Left cardiac atrium (tissue), 1 donor: ENCODE measurements around a stretch of chr10.

- PRO-cap: no peak
Observed at GRCh38 chr10:132410704-132411022, 13.7 kb downstream of the PWWP2B start.

GRCh38 chr10:132459440-132460217, 62.6 kb downstream of the PWWP2B start:
- PRO-cap: no peak

DNA sequence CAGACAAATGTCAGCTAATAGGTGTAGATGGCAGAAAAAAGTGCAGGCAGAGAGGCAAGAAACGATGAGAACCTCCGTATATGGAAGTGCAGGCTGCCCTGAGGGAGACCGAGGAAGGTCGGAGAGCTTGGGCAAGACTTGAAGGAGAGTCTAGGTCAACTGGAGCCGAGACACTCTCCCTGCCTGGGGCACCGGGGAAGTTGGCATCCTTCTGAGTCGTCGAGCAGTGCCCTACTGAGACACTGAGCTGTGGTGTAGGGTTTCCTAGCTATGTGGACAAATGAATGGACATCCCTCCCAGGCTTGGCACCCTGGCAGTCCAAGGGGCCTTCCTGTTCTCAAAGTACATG, 57.3 kb upstream of the INPP5A start:
- PRO-cap: no peak

DNA sequence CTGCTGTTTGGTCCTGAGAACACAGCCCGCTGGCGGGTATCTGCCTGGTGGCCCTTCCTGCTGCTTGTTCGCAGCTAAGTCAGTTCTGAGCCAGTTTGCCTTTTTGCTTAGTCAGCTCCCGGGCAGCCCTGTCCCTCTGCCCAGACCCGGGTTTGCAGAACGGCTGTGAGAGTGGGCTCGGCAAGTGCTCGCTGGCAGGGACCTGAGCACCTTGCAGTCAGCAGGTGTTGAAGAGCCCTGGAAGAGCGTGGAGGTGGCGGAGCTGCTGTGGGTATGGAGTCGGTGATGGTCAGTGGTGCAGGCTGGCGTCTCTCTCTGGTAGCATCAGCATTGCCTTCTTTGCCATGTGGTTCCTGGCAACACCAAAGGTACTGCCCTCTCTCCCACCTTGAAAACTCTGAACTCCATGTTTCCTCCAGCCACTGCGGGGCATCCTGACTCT, 4.6 kb downstream of the INPP5A start:
- PRO-cap: no peak

DNA sequence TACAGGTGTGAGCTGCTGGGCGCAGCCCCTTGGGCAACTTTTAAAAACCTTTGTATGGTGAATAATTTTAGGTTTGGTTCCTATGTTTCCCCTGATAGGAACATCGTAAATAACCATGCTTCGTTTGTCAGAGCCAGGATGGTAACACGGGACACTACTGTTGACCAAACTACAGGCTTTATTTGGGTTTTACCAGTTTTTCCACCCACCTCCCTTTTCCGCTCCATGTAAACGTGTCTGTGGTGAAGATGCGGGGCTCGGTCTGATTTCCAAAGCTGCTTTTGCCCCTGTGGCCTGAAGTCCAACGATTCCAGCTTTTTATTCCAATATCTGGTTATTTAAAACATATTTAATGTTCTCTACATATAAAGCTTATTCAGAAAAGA, 29.8 kb downstream of the INPP5A start:
- PRO-cap: no peak

DNA sequence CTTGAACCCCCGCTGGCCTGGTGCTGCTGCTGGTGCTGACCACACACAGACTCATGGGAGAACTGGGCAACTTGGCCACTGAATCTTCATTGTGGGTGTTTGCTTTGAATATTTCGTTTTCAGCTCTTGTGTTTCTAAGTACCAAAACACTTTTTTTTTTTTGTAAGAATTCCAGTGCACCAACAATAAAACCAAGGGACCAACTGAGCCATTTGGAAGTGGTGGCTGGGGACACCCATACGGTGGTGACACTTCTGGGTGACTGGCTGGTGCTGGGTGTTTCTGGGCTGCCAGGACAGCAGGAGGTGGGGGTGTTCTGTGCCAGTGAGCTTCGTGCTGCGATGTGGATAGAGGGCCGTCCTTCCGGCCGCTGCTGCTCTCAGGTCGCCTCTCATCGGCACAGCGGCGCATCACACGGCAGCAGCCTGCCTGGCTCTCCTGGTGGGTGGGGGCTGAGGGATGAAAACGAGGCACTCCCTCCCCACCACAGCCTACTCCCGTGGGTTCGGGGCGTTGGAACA, 33.0 kb downstream of the INPP5A start:
- PRO-cap: no peak

- PRO-cap: no peak
Observed at GRCh38 chr10:132572334-132572688, 34.7 kb downstream of the INPP5A start.

- PRO-cap: no peak
Observed at GRCh38 chr10:132599264-132599754, 61.7 kb downstream of the INPP5A start.

GRCh38 chr10:132628061-132628751, 90.6 kb downstream of the INPP5A start:
- PRO-cap: no peak

GRCh38 chr10:132629090-132629653, 91.6 kb downstream of the INPP5A start:
- PRO-cap: no peak

DNA sequence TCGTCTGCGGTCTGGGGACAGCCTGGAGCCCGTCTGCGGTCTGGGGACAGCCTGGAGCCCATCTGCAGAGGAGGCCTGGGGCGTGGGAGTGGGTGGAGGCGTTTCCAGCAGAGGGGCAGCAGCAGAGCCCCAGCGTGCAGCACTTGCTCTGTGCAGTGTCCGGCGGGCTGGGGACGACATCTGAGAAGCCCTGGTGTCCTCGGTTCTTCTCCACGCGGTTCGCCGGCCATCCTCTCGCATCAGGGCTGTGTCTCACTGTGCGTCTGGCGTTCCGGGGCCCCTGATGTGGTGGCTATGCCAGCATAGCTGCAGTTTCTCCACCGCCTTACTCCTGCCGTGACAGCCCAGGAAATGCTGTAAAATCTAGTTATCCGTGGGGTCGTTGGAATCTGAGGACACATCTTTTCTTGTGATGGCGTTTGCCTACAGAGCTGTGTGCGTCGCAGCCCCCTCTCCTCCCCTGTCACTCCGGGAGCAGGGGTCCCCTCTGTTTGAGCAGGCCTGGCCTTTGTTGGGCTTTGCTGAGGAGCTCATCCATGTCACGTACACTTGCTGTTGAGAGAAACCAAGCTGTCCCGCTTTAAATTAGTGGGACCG, 104.6 kb downstream of the INPP5A start:
- PRO-cap: no peak

- PRO-cap: no peak
Observed at GRCh38 chr10:132659959-132660950, 122.7 kb downstream of the INPP5A start.

- PRO-cap: no peak
Observed at GRCh38 chr10:132702996-132703532, 82.9 kb downstream of the NKX6-2 start.

- PRO-cap: no peak
Observed at GRCh38 chr10:132961935-132962651, 19.7 kb upstream of the CFAP46 start.

DNA sequence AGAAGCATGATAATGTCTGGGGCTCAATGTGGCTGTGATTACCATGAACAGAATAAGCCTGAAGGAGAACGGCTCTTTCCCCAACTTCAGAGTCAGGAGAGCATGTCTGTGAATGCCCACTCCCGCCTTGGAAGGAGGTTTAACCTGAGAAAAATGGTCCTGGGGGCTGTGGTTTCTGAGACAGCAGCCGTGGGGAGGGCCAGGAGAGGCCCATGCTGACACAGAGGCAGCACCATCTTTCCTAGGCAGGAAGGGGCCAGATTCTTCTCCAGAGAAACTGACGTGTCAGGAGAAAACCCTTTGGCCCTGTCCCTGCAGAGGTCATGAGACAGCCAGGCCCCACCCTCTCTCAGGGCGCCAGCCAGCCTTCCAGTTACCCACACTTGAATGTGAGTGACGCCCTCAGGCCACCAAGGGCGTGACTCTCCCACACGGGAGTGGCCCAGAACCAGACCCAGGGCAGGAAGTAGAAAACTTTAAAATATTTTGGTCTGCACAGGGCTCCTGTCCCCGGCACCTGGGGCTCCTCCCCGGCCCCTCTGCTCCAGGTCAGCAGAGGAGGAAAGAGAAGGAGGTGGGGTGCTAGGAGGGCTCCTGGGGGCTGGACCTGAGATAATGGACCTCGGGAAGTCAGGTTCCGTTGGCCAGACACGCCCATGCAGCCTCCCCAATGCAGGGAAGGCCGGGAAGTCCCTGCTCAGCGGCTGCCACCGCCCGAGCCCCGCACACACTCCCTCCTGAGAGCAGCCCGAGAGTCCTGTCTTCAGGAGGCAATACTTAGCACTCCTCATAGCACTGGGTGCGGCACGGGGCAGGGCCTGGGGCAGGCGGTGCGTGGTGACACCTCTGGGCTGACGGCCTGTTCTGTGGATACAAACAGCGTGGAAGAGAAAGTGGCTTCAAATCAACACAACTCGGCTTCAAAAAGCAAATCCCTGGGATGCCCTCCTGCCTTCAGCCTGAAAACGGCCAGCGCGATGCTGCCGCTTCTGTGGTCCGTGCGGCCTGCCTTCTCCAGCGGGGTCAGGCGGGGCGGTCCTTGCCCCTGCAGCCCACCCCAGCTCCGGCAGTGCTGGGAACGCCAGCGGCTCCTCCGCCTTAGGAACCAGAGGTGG, 67.0 kb upstream of the CFAP46 start:
- PRO-cap: no peak

DNA sequence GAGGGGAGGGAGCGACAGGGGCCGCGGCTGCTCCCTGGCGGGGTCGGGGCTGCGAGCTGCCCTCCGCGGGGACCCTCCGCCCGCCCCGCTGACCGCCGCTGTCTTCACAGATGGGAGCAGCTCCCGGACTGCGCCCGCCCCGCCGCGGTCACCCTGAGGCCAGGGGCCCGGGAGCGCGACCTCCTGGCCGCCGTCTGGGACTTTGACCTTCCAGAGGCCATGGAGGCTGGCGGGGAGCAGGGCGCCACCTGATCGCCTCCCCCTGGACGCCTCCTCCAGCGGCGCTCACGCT, 820 bp downstream of the ADGRA1 start:
- PRO-cap: no peak

DNA sequence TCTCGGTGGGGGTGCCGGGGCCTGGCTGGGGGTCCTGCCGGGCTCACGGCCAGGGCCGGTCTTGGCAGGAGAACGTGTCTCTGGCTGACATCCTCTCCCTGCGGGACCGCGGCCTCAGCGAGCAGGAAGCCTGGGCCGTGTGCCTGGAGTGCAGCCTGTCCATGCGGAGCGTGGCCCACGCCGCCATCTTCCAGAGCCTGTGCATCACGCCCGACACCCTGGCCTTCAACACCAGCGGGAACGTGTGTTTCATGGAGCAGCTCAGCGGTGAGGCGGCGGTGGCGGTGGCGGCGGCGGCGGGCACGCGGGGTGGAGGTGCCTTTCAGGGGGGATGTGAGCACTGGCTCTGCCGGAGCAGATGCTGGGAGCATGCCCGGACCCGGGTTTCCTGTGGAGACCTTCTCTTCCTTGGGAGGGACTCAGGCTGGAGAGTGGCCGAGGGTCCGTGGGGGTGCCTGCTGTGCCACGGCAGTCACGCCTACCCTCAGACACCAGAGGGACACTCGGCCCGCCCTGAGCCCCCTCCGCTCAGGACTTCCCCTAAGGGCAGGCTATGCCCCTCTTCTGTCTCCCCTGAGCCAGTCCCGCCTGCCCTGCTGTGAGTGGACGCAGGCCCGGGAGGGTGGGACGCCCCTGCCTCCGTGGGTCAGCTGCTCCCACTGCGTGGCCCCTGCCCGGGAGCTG, 7.4 kb downstream of the KNDC1 start:
- PRO-cap: no peak

DNA sequence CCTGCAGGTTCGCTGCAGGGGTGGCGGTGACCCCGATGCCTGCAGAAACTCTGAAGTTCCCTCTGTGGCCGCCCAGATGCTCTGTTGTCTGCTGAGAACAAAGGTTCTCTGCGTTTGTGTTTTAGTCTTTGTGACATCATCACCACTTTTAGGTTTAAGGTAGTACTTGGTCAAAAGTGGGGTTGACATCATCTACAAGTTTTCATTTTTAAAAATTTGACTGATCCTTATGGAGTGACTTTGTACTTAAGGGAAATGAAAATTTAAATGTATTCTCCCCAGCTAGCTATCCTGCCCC, 920 bp downstream of the VENTX start:
- PRO-cap: no peak

GRCh38 chr10:133258673-133259810, 17.6 kb downstream of the ADAM8 start:
- PRO-cap: no peak

DNA sequence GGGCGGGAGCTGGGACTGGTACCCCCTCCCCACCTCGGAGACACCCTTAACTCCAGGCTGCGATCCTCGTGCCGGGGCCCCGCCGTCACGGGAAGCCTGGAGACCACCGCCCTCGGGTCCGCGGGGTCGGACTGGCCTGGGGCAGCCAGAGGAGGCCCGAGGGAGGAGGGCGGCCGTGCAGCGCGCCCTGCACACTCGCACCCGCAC, 332 bp downstream of the CALY start:
- PRO-cap: no peak